Mononuclear cell (primary cell): Measurements from ENCODE around the genes CABCOCO1 and ARID5B.

- RRBS, result no CpG with 5 or more reads among the region's 11 CpGs
Observed at GRCh38 chr10:59175570-59175982, 867 bp upstream of the PHYHIPL start.

GRCh38 chr10:59587292-59587491, 122.5 kb downstream of the SLC16A9 start:
- RRBS, result no CpG with 5 or more reads among the region's 1 CpG

- RRBS, result no CpG with 5 or more reads among the region's 4 CpGs
Observed at GRCh38 chr10:59744876-59745075, 8.5 kb downstream of the MRLN start.

- RRBS, result no CpG with 5 or more reads among the region's 8 CpGs
Observed at GRCh38 chr10:59750479-59751078, 2.7 kb downstream of the MRLN start.

DNA sequence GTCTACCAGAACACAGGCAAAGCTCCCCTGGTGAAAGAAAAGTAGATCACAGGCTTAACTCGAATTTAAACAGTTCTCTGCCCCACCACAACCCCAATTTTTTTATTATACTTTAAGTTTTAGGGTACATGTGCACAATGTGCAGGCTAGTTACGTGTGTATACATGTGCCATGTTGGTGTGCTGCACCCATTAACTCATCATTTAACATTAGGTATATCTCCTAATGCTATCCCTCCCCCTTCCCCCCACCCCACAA, 31.9 kb upstream of the MRLN start:
- RRBS, result no CpG with 5 or more reads among the region's 2 CpGs

- RRBS, result no CpG with 5 or more reads among the region's 4 CpGs
Observed at GRCh38 chr10:59792253-59792826, 39.1 kb upstream of the MRLN start.

- RRBS, result no CpG with 5 or more reads among the region's 10 CpGs
Observed at GRCh38 chr10:59881861-59882147, 24.6 kb downstream of the CCDC6 start.

DNA sequence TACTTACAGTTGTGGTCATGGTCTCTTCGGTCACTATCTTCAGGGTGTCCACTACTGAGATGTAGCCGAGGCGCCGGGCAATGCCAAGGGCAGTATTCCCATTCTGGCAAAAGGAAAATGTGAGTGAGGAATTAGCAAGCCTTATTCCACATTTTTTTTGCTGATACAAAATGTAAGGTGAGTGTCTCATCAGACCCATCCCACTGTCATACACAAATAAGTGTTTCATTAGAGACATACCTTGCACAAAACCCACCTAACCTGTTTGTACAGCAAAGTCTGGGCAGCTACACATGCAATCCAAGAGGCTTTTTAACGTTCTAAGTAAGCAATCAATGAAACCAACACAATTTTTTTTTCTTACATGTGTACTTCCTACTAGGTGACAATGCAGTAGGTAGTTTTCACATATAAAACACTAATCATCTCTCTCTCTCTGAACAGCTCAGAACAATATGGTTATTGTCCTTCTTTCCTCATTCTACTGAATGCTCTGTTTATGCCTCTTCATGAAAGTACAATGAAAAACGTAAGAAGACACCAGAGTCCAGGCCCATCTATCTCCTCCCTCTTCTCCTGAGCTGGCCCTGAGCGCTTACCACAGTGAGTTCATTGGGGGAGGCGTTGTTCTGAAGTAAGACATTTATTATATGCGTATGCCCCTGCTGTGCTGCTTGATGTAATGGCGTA, 217.2 kb downstream of the ANK3 start:
- RRBS, result no CpG with 5 or more reads among the region's 10 CpGs

DNA sequence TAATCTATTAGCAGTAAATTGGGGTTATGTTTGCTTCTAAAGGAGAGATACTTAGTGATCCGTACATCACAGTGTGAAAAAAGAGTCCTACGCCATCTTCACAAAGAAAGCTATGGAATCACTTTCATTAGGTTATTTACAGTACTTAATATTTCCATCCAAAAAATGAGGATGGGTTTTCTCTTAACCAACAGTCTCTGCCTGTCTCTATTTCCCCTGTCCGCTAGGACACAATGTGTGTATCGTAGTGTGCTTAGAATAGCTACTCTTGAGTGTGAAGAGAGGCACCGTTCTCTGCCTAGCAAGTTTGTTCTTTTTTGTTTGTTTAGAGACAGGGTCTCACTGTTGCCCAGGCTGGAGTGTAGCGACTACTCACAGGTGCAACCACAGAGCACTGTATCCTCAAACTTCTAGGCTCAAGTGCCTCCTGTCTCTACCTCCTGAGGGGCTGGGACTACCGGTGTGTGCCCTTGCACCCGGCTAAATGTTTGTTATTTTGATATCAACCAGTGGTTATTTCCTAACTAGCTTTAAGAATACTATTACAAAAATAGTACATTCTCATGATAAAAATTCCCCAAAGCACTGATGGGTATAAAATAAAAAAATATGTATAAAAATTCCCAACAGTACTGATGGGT, 121.9 kb downstream of the ANK3 start:
- RRBS, result no CpG with 5 or more reads among the region's 8 CpGs

- RRBS, result no CpG with 5 or more reads among the region's 1 CpG
Observed at GRCh38 chr10:60296048-60296575, 93.6 kb downstream of the ANK3 start.

DNA sequence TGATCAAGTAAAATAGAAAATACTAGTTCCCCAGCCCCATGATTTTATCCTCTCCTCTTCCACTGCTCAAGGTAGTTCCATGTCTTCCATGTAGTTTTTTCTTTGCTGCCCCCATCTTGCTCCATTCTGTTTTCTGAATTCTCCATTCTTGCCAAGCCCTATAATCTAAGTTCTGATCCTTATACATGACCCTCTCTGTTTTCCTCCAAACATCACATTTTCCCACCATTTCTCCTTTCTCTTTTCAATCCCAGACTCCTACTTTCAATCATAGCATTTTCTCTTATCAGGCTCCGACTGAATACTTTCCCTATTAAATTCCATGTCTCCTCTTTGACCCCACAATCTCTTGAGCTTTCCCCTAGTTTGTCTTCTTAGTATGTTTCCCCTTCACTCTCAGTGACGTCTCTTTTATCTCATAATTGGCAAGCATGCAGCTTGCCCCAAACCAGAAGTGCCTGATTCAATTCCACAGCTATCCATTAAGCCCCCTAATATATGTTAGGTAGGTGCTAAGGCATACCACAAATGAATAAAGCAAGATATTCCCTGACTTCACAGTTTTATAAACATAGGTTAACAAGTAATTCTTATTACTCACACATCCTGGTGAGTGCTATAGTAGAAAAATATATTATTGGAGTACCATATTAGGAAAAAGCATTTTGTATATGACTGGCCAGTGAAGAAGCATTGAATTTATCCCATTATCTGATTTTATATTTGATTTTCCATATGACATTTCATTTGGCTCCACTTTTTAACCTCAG, 52.3 kb downstream of the ANK3 start:
- RRBS, result no CpG with 5 or more reads among the region's 2 CpGs

GRCh38 chr10:60384620-60385290, 4.9 kb downstream of the ANK3 start:
- RRBS, result no CpG with 5 or more reads among the region's 5 CpGs

DNA sequence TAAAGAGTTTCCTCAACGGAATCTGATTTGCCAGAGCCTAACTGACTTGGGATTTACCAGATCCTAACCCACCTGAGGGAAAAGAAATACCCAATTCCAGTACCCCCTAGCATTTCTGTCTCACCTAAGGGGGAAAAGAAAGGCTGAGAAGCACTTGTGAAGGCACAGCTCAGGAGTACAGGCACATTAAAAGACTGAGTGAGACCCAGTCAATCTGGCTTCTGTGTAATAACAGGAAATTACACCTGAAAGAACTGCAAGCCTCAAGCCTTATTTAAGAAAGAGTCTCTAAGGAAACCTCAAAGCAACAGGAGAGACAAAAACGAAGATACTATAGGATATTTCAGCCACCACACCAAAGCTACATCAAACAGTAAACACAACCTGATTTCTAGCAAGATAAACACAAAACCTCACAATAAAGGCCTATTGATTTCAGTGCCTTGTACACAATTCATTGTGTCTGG, 69.6 kb upstream of the CDK1 start:
- RRBS, result no CpG with 5 or more reads among the region's 2 CpGs

GRCh38 chr10:60888185-60889181, 55.5 kb downstream of the RHOBTB1 start:
- RRBS, result no CpG with 5 or more reads among the region's 29 CpGs

- RRBS, result no CpG with 5 or more reads among the region's 15 CpGs
Observed at GRCh38 chr10:60942395-60943341, 1.3 kb downstream of the RHOBTB1 start.

DNA sequence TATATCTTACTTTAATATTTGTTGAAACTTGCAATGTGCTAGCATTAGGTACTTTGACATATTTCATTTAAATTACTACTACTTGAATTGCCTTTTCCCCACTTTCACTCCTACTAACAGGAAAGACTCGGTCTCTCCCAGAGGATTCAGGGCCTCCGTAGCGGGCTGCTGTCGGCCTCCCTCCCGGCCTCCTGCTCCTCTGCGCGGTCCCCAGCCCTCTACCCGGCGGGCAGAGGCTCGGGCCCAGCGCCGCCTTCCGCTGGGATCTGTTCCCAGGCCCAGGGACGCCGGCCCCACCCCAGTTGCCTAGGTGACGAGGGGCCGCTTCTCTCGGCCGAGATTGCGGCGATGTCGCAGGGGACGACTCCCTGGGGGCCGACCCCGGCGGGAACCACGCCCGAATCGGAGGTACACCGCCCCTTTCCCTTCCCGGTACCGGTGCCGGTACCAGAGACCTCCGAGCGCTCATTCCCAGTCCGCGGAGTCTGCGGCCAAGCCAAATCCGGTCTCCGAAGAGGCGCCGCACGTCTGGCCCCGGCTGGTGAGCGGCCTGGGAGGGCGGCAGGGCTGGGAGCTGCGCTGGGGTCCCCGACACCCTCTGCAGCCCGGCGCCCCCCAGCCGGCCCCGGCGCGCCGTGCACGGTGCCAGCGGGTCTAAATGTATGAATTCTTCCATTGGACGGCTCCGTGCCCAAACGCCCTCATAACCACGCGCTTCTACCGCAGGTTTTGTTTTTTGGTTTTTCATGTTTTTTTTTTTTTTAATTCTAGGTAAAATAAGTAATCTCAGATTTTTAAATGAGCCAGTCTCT, at the start of gene CABCOCO1:
Gene CABCOCO1, plus strand, starts transcription at position 305 of the 812 bp plus-strand sequence.
- RRBS, result 12% methylated on average over 36 of the region's 63 CpGs

- RRBS, result no CpG with 5 or more reads among the region's 25 CpGs
Observed at GRCh38 chr10:61901093-61901901, at the start of gene ARID5B. Gene ARID5B, plus strand, starts transcription at chr10:61901699.

DNA sequence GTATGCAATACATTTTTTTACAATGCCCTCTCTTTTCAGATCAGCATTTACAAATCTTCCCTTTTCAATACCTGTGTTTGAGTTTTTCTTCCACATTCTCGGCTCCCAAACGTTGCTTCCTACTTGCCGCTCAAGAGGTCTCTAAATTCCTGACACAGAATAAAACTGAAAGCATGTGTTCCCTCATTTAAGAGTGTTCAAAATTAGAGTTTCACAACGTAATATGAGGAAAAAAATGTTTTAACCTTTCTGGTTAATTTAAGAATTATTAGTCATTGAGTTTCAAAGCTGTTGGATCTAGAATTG, 100.4 kb downstream of the ARID5B start:
- RRBS, result no CpG with 5 or more reads among the region's 4 CpGs

GRCh38 chr10:62011542-62011874, 110.0 kb downstream of the ARID5B start:
- RRBS, result no CpG with 5 or more reads among the region's 4 CpGs